Hematopoietic multipotent progenitor cell (in vitro differentiated cells): ENCODE measurements around the genes NECTIN2 and CLASRP.

DNA sequence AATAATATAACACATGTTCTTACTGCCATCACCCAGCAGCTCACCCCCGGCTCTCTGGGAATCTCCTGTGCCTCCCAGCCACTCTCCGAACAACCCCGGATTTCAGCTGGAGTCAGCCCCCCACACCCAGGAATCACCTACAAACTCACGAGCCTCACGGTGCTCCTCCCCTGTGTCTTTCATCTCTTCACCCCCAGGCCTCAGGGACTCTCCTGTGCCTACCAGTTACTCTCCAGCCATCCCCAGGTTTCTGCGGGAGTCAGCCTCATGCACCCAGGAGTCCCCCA lies 8.6 kb upstream of the ZNF285 start:
- CAGE, long polyA plus RNA = no peak

- CAGE, long polyA plus RNA = no peak
These were observed 353 bp upstream of the CEACAM20 start for GRCh38 chr19:44529904-44530152.

GRCh38 chr19:44562679-44563106 lies 33.2 kb upstream of the CEACAM20 start:
- CAGE, long polyA plus RNA = no peak

DNA sequence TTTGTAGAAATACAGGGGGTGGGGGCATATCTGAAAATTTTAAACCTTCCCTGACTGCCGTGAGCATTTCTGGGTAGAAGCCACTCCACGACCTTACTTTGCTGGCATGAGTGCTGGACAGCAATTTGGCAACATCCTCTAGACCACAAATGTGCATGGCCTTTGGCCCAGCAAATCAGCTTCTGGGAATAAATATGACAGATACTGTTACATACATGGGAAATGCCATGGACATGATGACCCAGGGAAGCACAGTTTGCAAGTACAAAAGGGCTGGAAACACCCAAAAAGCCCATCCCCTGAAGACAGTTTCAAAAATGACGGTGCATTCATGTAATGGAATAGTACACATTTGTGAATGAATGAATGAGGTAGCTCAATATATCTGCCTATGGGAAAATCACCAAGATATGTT lies 3.2 kb upstream of the PVR start:
- CAGE, long polyA plus RNA = no peak

DNA sequence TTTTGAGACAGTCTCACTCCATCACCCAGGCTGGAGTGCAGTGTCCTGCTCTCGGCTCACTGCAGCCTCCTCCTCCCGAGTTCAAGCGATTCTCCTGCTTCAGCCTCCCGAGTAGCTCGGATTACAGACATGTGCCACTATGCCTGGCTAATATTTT lies 900 bp downstream of the PVR start:
- CAGE, long polyA plus RNA = no peak

- CAGE, long polyA plus RNA = no peak
These were observed 4.4 kb upstream of the CEACAM19 start for GRCh38 chr19:44666707-44667385.

- CAGE, long polyA plus RNA = no peak
These were observed 13.5 kb upstream of the BCL3 start for GRCh38 chr19:44735093-44735364.

- CAGE, long polyA plus RNA = no peak
These were observed 7.0 kb upstream of the BCL3 start for GRCh38 chr19:44741112-44742336.

- CAGE, long polyA plus RNA = no peak
These were observed 261 bp downstream of the BCL3 start for GRCh38 chr19:44748830-44749107.

- CAGE, long polyA plus RNA = no peak
These were observed 3.6 kb downstream of the BCL3 start for GRCh38 chr19:44751860-44752774.

DNA sequence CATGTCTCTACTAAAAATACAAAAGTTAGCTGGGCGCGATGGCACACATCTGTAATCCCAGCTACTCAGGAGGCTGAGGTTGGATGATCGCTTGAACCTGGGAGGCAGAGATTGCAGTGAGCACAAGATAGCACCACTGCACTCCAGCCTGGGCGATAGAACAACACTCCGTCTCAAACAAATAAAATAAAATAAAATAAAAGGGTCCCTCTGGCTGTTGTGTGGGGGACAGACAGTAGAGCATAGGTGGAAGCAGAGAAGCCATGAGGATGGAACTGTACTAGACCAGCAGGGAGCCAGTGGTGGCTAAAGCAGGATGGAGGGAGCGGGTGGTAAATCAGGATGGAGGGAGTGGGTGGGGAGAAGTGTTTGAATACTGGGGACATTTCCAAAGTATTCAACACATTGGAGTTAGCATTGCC lies 7.2 kb downstream of the BCL3 start:
- CAGE, long polyA plus RNA = no peak

GRCh38 chr19:44761053-44761451 lies 12.5 kb downstream of the BCL3 start:
- CAGE, long polyA plus RNA = no peak

DNA sequence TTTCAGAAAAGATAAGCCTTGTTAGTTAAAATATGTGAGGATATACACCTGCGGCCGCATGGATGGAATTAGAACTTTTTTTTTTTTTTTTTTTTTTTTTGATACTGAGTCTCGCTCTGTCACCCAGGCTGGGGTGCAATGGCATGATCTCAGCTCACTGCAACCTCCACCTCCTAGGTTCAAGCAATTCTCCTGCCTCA lies 3.1 kb upstream of the BCAM start:
- CAGE, long polyA plus RNA = no peak

GRCh38 chr19:44845990-44846675 lies at the start of gene NECTIN2:
Gene NECTIN2, plus strand, starts transcription at chr19:44846297.
- CAGE, long polyA plus RNA = start-site peak on the plus strand at chr19:44846299-44846360, 166 reads

DNA sequence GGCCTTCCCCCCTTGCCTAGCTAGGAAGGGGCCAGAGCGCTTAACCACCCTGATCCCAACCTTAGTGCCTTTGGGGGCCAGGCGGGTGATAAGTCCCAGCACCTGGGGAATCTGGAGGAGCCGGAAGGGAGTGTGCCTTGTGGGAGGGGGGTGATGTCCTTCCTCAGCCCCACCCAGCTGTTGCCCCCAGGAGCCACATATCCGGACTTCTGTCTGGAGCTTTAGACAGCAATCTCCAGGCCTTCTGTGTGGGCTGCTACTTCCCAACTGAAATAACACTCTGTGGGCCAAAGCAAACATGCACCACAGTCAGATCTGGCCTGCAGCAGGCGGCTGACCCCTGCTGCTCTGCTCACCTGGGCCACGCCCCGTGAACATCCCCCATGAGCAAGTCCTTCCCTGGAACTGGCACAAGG lies 10.5 kb downstream of the NECTIN2 start:
- CAGE, long polyA plus RNA = no peak

DNA sequence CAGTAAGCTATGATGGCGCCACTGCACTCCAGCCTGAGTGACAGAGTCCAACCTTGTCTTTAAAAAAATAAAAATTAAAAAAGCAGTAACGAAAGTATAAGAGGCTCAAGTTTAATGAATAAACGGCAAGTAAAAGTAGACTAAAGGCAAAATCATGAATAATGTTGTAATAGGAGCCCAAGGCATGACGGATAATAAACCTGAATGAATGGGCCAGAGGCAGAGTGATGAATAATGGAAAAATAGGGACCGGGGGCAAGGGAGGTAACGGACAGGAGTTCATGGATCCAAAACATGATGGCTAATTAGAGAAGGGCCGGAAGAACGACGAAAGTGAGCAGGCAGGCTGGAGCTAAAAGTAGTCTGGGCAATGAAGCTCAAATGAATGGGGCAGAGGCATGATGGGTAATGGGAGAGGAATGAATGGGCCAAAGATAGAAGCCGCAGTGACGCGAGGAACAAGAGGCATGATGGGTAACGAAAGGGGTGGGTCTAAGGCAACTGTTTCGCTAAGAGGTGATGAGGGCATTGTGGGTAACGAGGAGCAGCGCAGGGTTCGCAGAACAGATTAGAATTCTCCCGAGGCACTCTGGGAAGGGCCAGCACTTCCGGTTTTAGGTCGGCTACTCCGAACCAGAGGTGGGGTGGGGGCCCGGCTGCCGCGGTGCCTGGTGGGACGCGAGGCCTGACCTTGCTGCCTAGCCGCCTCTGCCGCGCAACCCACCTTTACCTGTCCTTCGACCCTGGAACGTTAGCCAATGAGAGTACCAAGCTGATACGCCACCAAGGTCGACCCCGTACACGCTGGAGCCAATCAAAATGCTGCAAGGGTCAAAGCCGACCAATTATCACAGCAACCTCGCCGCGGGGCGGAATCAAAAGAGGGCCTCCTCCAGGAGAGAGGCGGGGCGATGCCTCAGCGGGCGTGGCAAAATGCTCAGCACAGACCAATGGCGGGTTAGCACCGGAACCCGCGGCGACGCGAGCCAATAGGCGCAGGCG lies 714 bp upstream of the TOMM40 start:
- CAGE, long polyA plus RNA = start-site peak on the minus strand centred at position 893 of the sequence, 18 bp wide, 8 reads

GRCh38 chr19:44927692-44928200 lies 13.3 kb downstream of the APOC1 start:
- CAGE, long polyA plus RNA = no peak

- CAGE, long polyA plus RNA = no peak
These were observed at the start of gene CLASRP for GRCh38 chr19:45038783-45039964. Gene CLASRP, plus strand, starts transcription at chr19:45039045.

DNA sequence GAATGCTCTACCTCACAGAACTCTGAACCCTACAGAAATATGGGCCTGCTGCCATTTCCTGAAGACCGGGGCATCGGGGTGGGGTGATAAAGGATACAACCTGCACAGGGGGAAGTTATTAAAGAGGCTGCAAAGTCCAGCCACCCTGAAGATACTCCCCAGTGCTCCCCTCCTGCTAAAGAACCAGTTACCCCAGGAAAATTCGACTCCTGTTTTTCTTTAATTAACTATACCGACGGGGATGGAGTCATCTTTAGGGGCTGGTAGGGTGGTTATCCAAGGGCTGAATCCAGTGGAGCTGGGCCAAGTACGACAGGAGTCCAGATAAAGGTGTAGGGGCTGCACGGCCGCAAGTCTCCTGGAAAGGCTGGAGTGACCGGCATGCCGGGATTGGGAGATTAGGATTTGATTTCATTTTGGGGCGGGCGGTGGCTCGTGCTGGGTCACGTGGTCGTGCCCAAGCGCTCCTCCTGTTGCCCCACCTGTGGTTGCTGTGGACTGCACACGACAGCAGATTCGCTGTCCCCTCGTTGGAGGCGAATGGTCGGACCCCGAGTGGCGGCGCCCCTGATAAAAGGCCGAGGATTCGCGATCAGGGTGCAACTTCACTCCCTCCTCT lies 2.2 kb upstream of the PPP1R37 start:
- CAGE, long polyA plus RNA = no peak

DNA sequence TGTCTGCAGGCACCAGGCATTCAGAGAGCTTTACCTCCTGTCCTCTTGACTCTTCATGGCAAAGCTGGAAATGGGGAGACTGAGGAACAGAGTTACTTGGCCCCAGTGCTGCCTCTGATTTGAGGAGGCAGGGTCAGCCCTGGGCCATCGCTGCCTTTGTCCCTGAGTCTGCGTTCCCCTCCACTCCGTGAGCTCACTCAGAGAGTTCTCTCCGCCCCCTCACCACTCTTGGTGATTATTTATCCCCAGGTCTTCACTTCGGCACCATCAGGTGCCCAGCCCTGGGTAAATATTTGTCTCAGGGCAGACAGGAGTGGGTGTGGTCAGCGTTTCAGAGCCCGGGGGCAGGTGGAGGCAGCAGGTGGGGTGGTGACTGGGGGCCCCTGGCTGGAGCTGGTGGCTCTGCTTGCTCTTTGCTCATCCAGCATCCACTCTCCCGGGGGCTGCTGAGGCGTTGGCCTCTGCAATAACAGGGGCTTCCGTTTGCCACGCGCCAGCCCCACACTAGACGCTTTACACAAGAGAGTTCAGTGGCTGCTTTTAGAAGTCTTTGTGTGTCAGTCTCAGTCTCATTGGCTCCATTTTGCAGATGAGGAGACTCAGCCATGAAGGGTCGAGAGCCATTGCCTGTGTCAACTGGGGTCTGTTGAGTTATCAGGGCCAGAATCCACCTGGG lies 20.7 kb downstream of the PPP1R37 start:
- CAGE, long polyA plus RNA = no peak